Sigmoid colon (tissue), 4 donors: ENCODE measurements around the genes STAG1, SOX14, CLDN18 and PRR23B.

GRCh38 chr3:136625124-136625701 is 127.0 kb downstream of the STAG1 start:
- PRO-cap = no peak
- RAMPAGE, long total RNA, 4 experiments = no peak in any of the 4 experiments

- PRO-cap = bidirectional peak, plus-strand start at chr3:136751937, minus-strand start at chr3:136751765; bidirectional peak, plus-strand start at chr3:136752671, minus-strand start at chr3:136752378
- RAMPAGE, long total RNA, 4 experiments = start-site peak on the minus strand in 3 of 4 experiments, at chr3:136752231-136752416 at its widest, 26 to 287 reads per replicate
These were observed at the start of gene STAG1 for GRCh38 chr3:136751627-136752568. Gene STAG1, minus strand, starts transcription at chr3:136752378.

DNA sequence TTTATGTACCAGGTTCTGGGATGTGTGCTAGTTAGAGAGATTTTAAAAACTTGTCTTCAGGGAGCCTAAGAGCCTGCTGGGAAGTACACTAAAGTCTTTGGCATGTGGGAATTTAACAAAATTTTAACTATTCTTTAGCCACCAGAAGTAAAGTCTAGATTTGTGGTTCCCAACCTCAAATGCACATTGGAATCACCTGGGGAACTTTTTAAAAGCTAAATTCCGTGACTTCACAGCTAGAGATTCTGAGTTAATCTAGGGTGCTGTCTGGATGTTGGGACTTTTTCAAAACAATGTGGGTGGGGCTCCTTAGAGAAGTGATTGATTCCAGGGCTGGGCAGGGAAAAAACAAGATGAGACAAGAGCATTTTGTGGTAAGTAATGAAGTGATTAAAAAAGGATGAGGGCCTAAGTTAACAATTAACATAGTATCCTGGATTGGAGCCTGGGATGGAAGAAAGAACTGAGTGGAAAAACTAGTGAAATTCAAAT is 3.5 kb downstream of the IL20RB start:
- PRO-cap = no peak
- RAMPAGE, long total RNA, 4 experiments = no peak in any of the 4 experiments

- PRO-cap = no peak
- RAMPAGE, long total RNA, 4 experiments = no peak in any of the 4 experiments
These were observed 56.4 kb downstream of the IL20RB start for GRCh38 chr3:137013869-137014881.

GRCh38 chr3:137763885-137764416 is at the start of gene SOX14:
Gene SOX14, plus strand, starts transcription at chr3:137764315.
- PRO-cap = no peak
- RAMPAGE, long total RNA, 4 experiments = no peak in any of the 4 experiments

GRCh38 chr3:138009649-138010544 is at the start of gene CLDN18:
Gene CLDN18, plus strand, starts transcription at chr3:138010165.
- PRO-cap = no peak
- RAMPAGE, long total RNA, 4 experiments = no peak in any of the 4 experiments

DNA sequence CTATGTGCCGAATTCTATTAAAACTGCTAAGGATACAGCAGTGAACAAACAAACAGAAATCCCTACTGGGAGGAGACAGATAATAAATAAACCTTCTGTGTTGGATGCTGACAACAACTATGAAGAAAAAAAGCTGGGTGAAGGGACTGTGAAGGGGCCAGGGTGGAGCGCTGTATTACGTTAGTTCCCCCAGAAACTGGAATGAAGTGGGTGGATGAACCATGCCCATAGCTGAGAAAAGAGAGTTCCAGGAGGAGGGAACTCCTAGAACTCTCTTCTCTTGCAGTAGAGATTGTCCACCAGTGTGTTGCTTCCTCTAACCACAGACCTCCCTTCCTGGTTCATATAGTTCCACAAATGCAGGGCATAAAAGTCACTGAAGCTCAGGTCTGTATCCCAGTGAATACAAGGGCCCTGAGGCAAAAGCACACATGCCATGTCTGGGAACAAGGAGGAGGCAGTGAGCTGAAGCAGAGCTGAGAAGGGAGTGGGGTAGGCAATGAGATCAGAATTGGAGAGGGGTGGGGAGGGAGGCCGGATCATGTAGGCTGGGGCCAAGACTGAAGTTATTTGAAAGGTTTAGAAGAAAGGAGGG is 6.7 kb downstream of the A4GNT start:
- PRO-cap = no peak
- RAMPAGE, long total RNA, 4 experiments = no peak in any of the 4 experiments

GRCh38 chr3:138186993-138187117 is 246 bp upstream of the ARMC8 start:
- PRO-cap = no peak
- RAMPAGE, long total RNA, 4 experiments = no peak in any of the 4 experiments

DNA sequence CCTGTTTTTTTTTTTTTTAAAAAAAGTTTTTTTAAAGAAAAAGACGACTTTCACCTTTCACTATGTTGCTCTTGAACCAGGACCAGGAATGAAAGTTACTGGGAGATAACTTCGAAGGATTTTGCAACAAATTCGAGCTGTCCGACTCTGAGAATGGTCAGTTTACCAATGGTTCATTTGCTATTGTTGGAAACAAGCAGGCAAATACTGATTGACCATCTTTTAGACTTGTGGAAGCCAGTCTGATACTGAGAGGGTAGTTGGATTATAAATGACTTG is 1.2 kb downstream of the ARMC8 start:
- PRO-cap = no peak
- RAMPAGE, long total RNA, 4 experiments = no peak in any of the 4 experiments

GRCh38 chr3:138397189-138397647 is 37.2 kb upstream of the ESYT3 start:
- PRO-cap = no peak
- RAMPAGE, long total RNA, 4 experiments = no peak in any of the 4 experiments

DNA sequence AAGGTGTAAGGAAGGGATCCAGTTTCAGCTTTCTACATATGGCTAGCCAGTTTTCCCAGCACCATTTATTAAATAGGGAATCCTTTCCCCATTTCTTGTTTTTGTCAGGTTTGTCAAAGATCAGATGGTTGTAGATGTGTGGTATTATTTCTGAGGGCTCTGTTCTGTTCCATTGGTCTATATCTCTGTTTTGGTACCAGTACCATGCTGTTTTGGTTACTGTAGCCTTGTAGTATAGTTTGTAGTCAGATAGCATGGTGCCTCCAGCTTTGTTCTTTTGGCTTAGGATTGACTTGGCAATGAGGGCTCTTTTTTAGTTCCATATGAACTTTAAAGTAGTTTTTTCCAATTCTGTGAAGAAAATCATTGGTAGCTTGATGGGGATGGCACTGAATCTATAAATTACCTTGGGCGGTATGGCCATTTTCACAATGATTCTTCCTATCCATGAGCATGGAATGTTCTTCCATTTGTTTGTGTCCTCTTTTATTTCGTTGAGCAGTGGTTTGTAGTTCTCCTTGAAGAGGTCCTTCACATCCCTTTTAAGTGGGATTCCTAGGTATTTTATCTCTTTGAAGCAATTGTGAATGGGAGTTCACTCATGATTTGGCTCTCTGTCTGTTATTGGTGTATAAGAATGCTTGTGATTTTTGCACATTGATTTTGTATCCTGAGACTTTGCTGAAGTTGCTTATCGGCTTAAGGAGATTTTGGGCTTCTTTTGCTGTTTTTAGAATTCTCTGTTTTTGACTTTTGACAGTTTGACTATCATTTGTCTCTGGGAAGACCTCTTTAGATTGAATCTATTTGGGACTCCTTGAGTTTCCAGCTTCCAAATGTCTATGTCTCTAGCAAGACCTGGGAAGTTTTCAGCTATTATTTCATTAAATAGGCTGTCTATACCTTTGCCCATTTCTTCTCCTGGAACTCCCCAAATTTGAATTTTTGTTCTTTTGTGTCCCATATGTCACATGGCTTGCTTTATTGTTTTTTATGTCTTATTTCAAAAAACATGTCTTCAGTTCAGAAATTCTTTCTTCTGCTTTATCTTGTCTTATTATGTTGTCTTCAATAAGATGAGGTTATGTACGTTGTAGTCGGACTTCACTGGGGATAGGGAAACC is 39.8 kb downstream of the FAIM start:
- PRO-cap = no peak
- RAMPAGE, long total RNA, 4 experiments = no peak in any of the 4 experiments

- PRO-cap = no peak
- RAMPAGE, long total RNA, 4 experiments = no peak in any of the 4 experiments
These were observed 8.8 kb downstream of the FOXL2 start for GRCh38 chr3:138937819-138938775.

DNA sequence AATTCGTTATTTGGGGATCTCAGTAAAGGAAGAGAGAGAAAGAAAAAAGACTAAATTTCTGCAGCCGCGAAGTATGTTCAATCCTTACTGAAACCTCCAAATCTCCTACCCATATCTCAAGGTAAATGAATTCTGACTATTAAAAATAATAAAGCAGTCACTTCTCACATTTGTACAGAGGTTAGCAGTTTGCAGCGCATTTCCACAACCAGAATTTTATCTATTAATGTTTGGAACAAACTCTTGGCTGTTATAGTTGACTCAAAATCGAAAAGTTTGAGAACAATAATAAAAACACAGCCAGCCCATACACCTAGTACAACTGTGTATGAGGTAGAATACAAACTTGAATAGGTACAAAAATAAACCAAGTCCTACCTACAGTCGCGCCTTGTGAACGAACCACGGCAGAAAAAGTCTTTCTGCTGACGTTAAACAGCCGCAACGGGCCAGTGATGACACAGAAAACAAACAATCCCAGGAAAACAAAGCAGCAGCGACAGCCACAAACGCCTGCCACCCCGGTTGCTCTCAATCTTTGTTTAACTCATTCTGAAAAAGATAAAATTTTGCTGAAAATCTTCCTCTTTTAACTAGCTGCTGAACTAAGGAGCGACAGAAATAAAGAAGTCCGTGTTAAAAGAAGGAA is 3.2 kb downstream of the FOXL2 start:
- PRO-cap = no peak
- RAMPAGE, long total RNA, 4 experiments = no peak in any of the 4 experiments

- PRO-cap = no peak
- RAMPAGE, long total RNA, 4 experiments = no peak in any of the 4 experiments
These were observed 1.9 kb downstream of the FOXL2NB start for GRCh38 chr3:138948528-138949695.

- PRO-cap = no peak
- RAMPAGE, long total RNA, 4 experiments = no peak in any of the 4 experiments
These were observed at the start of gene PRR23B for GRCh38 chr3:139020920-139021398. Gene PRR23B, minus strand, starts transcription at chr3:139020926.

DNA sequence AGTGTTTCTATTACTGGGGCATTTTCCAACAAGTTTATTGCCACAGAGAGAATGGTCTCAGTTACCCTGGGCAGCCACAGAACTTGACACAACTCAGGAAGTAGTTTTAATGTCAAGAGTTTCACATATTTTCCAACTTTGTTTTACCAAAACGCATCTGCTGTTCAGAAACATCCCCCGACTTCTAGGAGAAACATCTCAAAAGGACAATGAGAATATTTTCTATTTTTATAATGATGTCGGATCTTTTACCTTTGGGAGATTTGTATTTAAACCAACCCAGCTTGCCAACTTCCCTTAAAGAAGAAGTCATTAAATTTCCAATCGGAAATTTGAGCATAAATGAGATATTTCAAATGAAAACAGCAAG is 107.4 kb upstream of the MRPS22 start:
- PRO-cap = no peak
- RAMPAGE, long total RNA, 4 experiments = no peak in any of the 4 experiments

DNA sequence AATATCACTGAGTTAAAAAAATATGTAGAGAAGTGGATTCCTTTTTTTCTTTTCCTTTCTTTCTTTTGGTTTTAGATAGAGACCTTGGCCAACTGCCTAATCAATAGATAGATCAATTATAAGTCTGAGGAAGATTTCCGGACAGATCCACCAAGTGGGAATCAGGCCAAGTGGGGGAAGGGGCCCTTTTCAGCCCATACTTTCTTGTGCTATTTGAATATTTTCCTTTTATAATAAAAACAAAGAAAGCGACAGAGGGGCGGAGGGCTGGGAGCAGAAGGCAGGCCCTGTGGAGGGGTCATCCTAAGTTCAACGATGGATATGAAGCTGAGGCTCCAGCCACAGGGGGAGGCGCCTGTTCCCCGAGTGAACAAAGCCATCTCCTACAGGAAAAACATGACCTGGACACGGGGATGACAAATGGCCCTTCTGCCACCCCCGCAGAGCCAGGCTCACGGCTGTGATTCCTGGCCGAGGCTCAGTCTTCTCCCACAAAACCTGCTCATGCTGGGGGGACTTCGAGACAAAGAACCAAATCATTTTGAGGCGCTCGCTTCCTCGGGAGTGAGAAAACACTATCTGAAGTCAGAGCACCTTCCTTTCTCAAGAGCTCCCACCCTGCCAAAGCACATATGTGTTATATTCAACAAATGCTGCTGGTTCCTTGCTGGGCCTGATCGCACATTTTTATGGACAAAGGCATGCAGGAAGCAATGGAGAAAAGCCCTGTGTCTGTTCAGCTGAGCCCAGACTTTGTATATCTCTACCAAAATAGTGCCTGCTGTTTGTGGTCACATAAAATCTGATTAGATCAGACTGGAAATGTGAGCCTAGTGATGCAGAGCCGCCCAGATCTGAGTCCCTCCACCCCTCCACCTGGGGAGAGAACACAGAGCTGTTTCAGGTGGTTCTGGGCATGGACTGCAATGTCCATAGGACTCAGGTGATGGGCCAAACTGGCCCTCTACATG is 5.7 kb downstream of the RBP1 start:
- PRO-cap = no peak
- RAMPAGE, long total RNA, 4 experiments = no peak in any of the 4 experiments

DNA sequence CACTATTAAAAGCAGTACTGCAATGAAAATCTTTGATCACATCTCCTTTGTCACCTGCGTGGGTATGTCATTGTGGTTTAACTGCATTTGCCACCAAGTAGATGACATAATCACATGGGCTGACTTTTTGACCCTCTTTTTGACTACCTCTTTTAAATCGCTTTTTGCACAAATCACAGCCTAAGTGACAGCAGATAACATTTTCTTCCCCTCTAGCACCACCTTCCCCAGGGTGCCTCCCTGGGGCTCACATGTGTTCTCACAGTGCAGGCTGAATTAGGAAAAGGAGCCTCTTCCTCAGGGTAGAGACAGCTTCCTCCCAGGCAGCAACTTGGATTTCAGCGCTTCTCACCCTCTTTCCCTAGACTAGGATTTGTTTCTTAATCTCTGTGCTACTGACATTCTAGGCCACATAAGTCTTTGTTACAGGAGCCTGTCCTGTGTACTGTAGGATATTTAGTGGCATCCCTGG is 1.2 kb upstream of the RBP1 start:
- PRO-cap = no peak
- RAMPAGE, long total RNA, 4 experiments = no peak in any of the 4 experiments

GRCh38 chr3:141294775-141295229 is 63.2 kb downstream of the PXYLP1 start:
- PRO-cap = no peak
- RAMPAGE, long total RNA, 4 experiments = no peak in any of the 4 experiments

- PRO-cap = no peak
- RAMPAGE, long total RNA, 4 experiments = no peak in any of the 4 experiments
These were observed 1.1 kb upstream of the ZBTB38 start for GRCh38 chr3:141367003-141367729.